Bile duct (tissue), 1 donor: ENCODE measurements around the gene GNG4.

DNA sequence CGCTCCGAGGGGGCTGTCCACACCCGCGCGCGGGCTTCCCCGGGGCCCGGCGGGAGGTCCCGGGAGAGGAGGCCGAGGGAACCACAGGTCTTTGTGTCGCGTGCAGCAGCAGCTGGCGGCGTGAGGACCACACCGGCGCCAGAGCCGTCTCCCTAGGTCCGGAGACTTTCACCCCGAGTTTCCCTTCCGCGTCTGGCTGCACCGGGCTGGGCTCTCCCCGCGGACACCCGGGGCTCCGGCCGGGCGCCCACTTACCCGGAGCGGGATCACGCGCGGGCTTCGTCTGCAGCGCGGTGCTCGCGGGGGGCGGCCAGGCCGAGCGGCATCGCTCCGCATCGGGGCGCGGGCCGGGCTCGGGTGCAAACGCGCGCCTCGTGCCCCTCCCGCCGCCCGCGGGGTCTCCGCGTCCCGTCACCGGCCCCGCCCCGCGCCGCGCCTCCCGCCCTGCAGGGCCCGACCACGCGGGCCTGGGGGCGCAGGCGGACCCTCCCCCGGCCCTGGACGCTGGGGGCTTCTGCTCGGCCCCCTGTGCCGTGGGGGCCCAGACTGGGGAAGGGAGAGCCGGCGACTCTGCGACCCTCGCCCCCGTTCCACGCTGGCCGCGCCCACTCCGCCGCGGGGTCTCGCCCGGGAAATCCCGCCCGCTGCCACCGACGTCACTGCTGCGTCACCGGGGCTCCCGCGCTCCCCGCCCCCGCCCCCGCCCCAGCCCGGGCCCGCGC is at the start of gene GNG4:
Gene GNG4, minus strand, starts transcription at position 378 of the 722 bp plus-strand sequence.
- PRO-cap = no peak

GRCh38 chr1:235887912-235888517 is 21.3 kb upstream of the LYST start:
- PRO-cap = unidirectional peak, plus-strand start at chr1:235888308

- PRO-cap = no peak
These were observed 55.8 kb downstream of the NID1 start for GRCh38 chr1:236008860-236009661.

DNA sequence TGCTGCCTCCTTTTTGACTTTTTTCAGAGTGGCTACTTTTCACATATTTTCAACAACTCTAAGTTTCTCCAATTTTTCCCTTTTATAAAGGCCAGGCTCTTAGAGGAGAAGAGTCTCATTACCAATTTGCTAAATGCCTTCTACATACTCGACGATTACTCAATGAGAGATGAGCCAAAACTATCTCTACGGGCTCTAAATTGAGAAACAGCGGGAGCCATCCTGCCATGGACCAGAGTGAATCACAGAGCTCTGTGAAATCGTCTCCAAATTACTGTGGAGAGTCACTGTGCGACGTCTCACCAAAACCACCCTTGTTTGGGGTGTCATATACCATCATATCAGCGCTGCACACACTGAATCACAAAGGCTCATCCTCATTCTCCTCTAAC is 44.6 kb downstream of the NID1 start:
- PRO-cap = no peak

DNA sequence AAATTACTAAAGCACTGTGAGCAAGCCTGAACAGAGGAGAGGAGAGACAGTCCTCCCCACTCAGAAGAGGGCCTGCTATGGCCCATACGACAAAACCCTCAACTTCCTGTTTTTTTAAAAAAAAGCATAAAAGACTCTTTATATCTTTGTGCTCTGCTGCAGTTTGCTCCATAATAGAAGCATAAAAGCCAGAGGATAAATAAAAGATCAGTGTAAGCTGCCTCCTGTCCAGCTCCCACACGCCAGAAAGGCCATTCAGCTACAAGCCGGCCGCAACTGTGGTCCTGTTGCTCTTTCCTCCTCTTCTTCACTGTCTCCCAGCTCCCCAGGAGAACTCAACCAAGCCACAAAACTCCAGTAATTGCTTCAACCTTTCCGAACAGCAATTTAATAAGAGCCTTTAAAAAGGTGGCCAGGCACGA is 37.7 kb downstream of the NID1 start:
- PRO-cap = no peak

DNA sequence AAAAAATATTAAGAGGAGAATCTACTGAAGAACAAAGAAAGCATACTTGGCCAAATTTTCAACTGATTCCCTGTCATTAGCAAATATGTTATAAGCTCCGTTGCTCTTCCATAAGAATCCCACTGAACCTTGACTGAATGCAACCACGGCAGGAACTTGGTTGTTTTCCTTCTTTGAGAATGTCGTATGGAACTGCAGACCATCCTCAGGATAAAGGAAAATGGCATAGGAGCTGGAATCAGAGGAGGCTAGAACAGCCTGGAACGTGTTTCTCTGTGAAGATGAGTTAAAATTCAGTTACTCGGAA is 19.5 kb downstream of the NID1 start:
- PRO-cap = no peak

GRCh38 chr1:236063618-236064622 is 970 bp downstream of the NID1 start:
- PRO-cap = unidirectional peak, plus-strand start at chr1:236063960; unidirectional peak, plus-strand start at chr1:236063994; bidirectional peak, plus-strand start at chr1:236064102, minus-strand start at chr1:236064028; bidirectional peak, plus-strand start at chr1:236064337, minus-strand start at chr1:236064225

GRCh38 chr1:236394764-236395770 is 981 bp downstream of the EDARADD start:
- PRO-cap = bidirectional peak, plus-strand start at chr1:236395444, minus-strand start at chr1:236395374

GRCh38 chr1:236543232-236544170 is 19.7 kb downstream of the LGALS8 start:
- PRO-cap = no peak

- PRO-cap = no peak
These were observed 15.5 kb downstream of the ACTN2 start for GRCh38 chr1:236701826-236702122.

- PRO-cap = no peak
These were observed 40.9 kb downstream of the ACTN2 start for GRCh38 chr1:236727040-236727782.

DNA sequence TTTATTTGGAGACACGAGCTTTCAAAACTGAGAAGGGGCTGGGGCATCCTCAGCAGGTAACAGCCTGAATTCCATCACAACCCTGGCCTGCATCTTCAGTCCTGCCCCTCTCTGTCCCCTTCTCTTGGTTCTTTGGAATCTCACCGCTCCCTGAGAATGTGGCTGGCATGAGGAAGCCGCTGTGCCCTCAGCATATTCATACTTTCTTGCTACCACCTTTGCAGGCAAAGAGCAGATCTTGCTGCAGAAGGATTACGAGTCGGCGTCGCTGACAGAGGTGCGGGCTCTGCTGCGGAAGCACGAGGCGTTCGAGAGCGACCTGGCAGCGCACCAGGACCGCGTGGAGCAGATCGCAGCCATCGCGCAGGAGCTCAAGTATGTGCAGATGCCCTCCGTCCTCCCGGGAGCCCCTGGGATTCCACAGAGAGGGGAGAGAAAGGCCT is 50.7 kb upstream of the MTR start:
- PRO-cap = no peak

GRCh38 chr1:236757376-236757763 is 37.7 kb upstream of the MTR start:
- PRO-cap = no peak

GRCh38 chr1:236762240-236762968 is 32.7 kb upstream of the MTR start:
- PRO-cap = no peak

DNA sequence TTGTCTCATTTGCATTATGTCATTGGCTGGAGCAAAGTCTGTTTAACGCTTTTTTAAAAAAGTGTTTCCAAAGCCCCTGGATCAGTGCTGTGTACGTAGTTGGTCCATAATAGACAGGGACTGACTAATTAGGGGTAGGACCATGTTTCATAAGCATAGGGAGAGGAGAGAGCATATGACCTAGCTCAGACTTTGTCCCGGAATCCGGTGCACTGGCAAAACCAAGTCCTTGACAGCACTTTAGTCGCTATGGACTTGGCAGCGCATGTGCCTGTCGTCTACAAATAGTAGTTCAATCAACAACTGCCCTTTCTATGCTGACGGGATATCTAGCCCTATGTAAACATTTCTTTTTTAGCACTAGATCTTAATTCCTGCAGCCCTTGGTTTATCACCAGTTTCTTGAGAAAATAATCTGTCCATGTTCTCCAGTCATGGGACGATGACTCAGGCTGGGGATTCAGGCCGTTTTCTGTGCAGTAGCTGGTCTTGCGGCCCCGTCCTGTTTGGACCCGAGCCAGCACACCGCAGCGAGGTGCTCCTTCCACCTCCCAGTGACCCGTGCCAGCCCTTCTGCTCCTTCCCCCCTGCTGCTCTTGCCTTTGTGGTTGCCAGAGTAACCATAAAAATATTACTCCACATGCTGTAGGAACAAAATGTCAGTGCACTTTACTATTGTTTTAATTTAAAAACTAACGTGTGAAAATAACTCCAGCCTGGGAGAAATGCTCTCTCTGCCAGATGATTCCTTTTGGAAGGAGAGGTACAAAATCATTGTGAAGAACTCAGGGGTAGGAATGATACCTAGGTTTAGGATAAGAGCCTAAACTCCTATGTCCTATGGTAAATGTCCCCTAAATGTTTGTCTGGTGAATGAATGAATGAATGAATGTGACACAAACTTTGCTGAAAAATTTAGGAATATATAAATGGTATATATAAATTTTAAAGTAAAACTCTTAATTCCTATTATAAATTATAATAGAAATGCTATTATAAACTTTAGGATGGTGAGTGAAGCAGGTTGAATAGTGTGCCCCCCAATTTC is 8.7 kb upstream of the MT1HL1 start:
- PRO-cap = no peak

DNA sequence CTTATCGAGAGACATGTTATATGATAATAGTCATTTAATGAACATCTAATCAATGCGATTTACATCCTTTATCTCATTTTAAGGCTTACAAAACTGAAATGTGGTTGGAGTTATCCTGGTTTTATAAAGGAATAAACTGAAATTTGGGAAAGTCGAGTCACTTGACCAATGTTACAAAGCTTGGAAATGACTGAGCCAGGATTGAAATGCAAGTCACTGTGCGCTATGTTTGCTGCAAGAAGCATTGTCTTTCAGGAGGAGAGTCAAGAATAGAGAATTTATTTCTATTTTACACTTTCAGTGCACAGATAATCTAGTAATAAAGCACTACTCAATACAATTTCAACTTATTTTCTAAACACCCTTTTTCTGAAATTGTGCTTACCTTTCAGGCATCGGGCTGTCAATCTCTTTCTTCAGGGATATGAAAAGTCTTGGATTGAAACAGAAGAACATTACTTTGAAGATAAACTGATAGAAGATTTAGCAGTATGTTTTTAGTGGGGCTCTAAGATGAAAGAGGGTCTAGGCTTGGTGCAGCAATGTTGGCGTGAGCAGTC is 160.8 kb downstream of the ZP4 start:
- PRO-cap = no peak

- PRO-cap = no peak
These were observed 455.5 kb upstream of the ZP4 start for GRCh38 chr1:238346182-238346736.

GRCh38 chr1:238485035-238485475 is 594.3 kb upstream of the ZP4 start:
- PRO-cap = no peak

- PRO-cap = no peak
These were observed 344.0 kb downstream of the CHRM3 start for GRCh38 chr1:239730240-239730816.

GRCh38 chr1:239731069-239731595 is 344.8 kb downstream of the CHRM3 start:
- PRO-cap = no peak